Cerebral cortex (tissue), 2 donors: ENCODE results near the gene RAB39B.

- PRO-cap, 2 experiments, result no peak in any of the 2 experiments
Measured at GRCh38 chrX:154548019-154548329, 554 bp downstream of the IKBKG start.

- PRO-cap, 2 experiments, result no peak in any of the 2 experiments
Measured at GRCh38 chrX:154735501-154736103, 15.3 kb downstream of the GAB3 start.

DNA sequence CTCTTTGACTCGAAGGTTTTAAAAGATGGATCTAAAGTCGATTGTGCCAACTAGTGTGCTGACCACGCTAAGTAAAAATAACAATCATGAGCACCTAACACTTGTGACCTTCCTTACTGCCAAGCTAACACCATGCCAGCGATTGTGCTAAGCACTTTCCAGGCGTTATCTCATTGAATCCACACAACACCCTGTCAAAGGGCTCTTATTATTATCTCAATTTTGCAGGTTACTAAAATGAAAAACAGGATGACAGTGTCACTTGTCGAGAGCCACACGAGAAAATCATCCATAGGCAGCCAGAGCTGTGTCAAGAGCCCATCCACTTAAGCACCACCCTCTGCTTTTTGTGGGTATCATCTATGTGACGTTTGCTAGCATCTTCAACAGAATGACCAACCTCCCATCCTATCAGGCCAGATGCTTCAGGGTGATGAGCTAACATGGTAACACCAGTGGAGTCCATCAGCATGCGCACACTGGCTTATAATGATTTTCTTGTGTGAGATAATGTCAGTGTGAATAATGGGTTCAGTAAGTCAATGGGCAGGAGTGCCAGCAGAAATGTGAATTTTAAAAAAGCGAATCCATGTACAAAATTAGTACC lies 929 bp upstream of the GAB3 start:
- PRO-cap, 2 experiments, result no peak in any of the 2 experiments

GRCh38 chrX:154800705-154801295 lies 4.5 kb downstream of the MPP1 start:
- PRO-cap, 2 experiments, result no peak in any of the 2 experiments

DNA sequence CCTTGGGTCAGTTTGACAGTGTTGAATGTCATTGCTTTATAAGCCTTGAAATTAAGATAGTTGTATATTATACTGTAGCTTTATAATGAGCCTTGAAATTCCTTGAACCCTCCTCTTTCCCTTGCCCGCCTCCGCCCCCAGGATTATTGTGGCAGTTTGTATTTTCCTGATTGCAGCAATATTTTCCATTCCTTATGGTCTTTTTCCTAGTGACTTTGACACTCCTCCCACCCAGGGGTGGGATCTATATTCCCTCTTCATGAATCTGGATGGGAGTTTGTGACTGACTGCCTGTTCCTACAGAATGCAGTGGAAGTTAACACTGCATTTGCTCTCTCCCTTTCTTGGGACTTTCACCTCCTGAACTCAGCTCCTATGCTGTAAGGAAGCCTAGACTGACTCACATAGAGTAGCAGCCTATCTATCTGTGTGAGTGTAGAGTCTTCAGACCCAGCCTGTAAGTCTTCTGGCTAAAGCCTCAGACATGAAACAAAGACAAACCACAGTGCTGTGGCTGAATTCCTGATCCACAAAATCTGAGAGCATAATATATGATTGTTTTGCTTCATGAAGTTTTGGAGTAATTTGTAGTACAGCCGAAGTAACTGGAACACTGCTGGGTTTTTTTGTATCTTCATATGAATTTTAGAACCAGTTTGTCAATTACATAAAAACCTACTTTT lies 2.3 kb downstream of the FUNDC2 start:
- PRO-cap, 2 experiments, result no peak in any of the 2 experiments

DNA sequence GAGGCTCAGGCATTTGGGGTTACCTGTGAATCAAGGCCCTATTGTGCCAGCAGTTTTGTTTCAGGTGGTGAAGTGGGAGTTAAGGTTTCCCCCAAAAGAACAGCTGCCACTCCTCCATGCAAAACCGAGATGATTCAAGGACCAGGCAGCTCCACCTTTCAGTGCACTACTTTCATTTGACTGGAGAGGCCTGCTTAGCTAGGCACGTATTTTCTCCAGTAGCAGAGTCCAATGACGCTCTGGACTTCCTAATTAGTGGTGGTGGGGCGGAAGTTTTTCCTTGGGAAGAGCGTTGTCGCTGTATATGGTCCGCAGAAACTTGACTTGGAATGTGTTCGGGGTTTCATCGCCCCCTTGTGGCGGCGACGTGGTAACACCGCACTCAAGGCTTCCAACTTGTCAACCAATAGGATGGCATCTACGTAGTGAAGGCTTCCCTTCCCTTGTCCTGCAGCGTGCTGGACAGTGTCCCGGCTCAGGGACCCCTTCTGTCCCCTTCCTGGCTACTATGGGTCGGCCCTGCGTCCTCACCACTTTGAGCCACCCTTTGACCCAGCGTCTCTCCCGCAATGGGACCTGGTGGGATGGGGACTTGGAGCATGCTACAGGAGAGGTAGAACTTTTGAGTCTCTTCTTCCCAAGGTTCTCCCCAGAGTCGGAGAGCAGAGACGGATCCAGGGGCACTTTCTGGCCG lies 13.6 kb downstream of the CMC4 start:
- PRO-cap, 2 experiments, result no peak in any of the 2 experiments

- PRO-cap, 2 experiments, result no peak in any of the 2 experiments
Measured at GRCh38 chrX:155188974-155189405, 27.3 kb upstream of the VBP1 start.

- PRO-cap, 2 experiments, result peak in 1 of 2 experiments; most common minus-strand start chrX:155264512 (in 1)
Measured at GRCh38 chrX:155263759-155264745, at the start of gene RAB39B. Gene RAB39B (minus strand): TSS chrX:155264491.

- PRO-cap, 2 experiments, result no peak in any of the 2 experiments
Measured at GRCh38 chrX:155276533-155277403, 12.5 kb upstream of the RAB39B start.